Body of pancreas (tissue), 2 donors: Measurements from ENCODE around the gene MRTFA.

- PRO-cap = no peak
- RAMPAGE, long total RNA, 2 experiments = no peak in any of the 2 experiments
These were observed 28.3 kb upstream of the MGAT3 start for GRCh38 chr22:39428327-39429112.

DNA sequence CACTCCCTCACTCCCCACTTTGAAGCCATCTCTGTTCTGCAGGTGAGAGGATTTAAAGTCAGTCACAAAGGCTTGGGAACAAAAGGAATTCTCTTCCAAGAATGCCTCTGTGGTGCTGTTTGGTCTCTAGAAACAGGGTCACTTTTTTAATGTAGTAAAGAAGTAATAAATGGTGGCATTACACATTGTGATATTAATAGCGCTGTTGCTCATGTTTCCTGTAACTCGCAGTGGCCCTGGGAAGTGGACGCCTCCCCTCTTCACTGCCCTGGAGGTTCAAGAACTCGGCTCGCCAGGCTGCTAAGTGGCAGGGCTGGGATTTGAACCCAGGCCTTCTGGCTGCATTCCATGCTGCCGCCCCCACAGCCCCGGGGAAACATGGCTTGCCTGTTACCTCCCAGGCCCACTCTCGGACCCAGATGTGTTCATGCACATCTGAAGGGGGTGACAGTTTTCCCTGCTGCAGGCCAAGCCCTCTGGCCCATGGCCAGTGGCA lies 25.1 kb upstream of the MGAT3 start:
- PRO-cap = no peak
- RAMPAGE, long total RNA, 2 experiments = no peak in any of the 2 experiments

DNA sequence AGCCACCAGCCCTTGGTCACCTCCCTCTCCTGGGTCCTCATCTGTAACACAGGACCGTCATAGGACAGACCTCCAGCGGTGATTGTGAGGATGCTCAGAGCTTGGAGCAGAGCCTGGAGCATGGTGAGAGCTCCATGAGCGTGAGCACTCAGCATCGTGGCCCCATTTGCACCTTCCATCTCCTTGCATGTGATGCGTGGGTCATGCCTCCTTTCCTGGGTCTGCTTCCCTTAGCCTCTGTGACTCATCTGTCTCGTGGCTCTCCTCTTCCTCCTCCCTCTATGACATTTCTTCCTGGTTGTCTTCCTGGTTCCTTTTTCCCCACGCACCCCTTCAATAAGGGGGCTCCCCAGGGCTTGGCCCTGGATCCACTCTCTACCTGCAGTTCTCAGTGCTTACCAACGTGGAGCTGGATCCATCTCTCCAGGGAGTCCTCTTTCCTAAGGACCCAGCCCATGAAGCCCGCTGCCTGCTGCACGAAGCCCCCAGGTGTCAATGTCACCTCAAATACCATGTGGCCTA lies 7.3 kb upstream of the MIEF1 start:
- PRO-cap = no peak
- RAMPAGE, long total RNA, 2 experiments = no peak in any of the 2 experiments

DNA sequence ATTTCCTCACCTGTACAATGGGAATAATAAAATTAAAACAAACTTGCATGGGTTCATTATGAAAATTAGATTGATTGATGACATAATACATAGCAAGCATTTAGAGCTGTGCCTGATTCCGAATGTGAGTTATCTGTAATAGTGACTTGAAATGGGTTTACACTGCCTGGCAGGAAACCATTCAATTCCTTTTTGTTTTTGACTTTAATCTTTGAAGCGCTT lies 20.3 kb downstream of the GRAP2 start:
- PRO-cap = no peak
- RAMPAGE, long total RNA, 2 experiments = no peak in any of the 2 experiments

DNA sequence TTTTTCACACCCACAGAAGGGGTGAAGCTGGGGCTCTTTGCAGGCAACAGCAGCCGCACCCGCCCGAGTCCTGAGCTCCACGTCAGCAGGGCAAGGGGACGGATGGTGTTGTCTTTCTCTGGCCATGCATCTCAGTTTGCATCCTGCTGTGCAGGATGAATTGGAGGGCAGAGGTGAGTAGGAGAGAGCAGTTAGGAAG lies 14.4 kb downstream of the FAM83F start:
- PRO-cap = no peak
- RAMPAGE, long total RNA, 2 experiments = no peak in any of the 2 experiments

- PRO-cap = bidirectional peak, plus-strand start at chr22:40044341, minus-strand start at chr22:40044138
- RAMPAGE, long total RNA, 2 experiments = no peak in any of the 2 experiments
These were observed 49.1 kb downstream of the FAM83F start for GRCh38 chr22:40043832-40044246.

DNA sequence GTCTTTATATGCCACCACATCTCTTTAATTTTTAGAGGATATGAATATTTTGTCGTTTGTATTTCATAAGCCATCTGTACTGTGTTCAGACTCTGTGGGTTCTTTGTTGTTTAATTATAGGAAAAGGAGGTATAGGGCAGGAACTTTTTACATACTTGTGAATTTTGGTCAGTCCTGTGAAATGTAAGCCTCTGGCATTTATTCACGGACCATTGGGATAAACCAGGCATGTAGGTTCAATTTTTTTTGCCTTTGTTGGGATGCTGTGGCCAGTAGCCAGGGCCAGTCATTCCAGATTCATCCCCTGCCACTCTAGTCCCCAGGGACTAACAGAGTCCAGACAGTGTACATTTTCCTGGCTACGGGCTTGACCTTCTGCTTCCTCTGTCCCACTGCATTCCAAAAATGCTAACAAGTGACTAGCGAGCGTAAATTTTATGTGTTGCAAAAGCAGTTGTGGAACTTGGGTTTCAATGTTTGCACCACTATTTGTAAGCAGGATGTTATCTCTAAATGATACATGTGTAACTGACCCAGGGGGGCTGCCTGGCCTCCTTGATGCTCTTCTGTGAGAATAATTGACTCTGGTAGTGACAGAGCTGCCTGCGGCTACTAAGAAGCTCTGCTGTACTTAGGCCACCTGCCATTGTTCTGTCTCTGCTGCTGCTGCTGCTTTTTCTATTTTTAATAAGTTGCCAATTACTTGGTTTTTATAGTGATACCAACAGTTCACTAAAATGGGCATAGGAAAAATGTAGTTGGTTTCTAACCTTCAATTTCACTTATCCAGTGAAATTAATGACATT lies 26.6 kb downstream of the TNRC6B start:
- PRO-cap = no peak
- RAMPAGE, long total RNA, 2 experiments = no peak in any of the 2 experiments

GRCh38 chr22:40367300-40367804 lies 3.0 kb upstream of the SGSM3 start:
- PRO-cap = no peak
- RAMPAGE, long total RNA, 2 experiments = no peak in any of the 2 experiments

DNA sequence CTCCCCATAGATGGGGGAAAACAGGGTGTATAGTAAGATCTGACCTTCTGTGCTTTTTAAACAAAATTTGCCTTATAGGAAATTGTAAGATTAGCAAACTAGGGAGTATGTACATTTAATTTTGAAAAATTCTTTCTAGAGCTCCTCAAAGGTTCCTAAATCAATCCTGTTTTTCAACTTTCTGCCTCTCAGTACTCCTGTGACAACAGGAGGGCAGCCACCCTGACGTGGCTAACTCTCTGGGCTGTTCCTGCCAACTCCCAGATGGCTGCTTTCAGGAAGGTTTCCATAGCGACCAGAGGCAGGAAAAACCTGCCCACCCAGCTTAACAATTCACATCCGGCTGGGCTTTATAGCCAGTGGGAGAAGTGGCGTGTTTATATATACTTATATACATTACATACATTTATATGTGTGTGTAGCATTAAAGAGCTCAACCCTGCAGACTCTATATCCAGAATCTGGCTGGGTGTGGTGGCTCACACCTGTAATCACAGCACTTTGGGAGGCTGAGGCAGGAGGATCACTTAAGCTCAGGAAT lies 26.5 kb downstream of the SGSM3 start:
- PRO-cap = no peak
- RAMPAGE, long total RNA, 2 experiments = no peak in any of the 2 experiments

- PRO-cap = no peak
- RAMPAGE, long total RNA, 2 experiments = no peak in any of the 2 experiments
These were observed 29.2 kb downstream of the SGSM3 start for GRCh38 chr22:40399703-40399975.

- PRO-cap = no peak
- RAMPAGE, long total RNA, 2 experiments = no peak in any of the 2 experiments
These were observed 65.7 kb downstream of the SGSM3 start for GRCh38 chr22:40435898-40436661.

DNA sequence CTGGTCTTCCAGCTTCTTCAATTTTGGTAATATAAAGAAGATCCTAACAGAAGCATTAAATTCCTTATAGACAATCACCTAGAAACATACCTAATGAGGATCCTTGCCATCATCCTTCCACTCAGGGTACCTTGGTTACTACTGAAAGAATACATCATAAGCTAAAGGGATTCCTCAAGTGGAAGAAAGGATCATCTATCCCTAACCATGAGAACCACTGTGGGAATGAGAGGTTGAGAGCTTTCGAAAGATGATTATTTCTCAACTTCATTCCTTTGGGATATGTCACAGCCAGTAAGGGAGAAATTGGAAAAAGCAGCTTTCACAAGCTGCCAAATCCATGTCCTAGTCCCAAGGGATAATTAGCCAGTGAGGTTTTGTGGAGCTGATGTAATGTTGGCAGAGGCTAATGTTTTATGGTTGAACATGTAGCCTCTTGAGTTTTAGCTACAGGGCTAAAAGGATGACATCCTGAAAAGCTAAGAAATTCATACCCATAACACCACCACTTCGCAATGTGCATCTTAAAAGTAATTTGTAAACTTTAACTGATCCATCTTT lies 124.1 kb downstream of the MRTFA start:
- PRO-cap = no peak
- RAMPAGE, long total RNA, 2 experiments = no peak in any of the 2 experiments

DNA sequence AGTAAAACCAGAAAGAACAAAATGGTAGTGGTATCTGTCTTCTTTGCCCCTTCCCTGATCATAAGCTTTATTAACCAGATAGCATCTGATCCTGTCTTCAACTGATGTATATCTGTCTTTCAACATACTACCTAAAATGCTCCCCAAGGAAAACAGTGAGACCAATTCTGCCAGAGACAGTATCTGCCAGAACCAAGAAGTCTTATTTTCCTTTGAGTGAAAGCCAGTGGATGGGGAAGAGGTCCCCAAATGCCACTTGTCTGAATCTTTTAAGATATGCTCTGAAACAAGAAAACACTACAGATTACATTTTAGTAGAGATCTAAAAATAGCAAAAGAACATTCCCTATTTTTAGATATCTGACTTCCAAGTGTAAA lies 104.0 kb downstream of the MRTFA start:
- PRO-cap = no peak
- RAMPAGE, long total RNA, 2 experiments = no peak in any of the 2 experiments

GRCh38 chr22:40635913-40636881 lies at the start of gene MRTFA:
TSS of gene MRTFA (minus strand) at chr22:40636719.
- PRO-cap = bidirectional peak, plus-strand start at chr22:40636556, minus-strand start at chr22:40636558; bidirectional peak, plus-strand start at chr22:40637031, minus-strand start at chr22:40636670
- RAMPAGE, long total RNA, 2 experiments = start-site peak on the minus strand in 2 of 2 experiments, at chr22:40636672-40636713 at its widest, 129 to 131 reads per replicate

- PRO-cap = no peak
- RAMPAGE, long total RNA, 2 experiments = no peak in any of the 2 experiments
These were observed 18.2 kb upstream of the MRTFA start for GRCh38 chr22:40654553-40655219.

DNA sequence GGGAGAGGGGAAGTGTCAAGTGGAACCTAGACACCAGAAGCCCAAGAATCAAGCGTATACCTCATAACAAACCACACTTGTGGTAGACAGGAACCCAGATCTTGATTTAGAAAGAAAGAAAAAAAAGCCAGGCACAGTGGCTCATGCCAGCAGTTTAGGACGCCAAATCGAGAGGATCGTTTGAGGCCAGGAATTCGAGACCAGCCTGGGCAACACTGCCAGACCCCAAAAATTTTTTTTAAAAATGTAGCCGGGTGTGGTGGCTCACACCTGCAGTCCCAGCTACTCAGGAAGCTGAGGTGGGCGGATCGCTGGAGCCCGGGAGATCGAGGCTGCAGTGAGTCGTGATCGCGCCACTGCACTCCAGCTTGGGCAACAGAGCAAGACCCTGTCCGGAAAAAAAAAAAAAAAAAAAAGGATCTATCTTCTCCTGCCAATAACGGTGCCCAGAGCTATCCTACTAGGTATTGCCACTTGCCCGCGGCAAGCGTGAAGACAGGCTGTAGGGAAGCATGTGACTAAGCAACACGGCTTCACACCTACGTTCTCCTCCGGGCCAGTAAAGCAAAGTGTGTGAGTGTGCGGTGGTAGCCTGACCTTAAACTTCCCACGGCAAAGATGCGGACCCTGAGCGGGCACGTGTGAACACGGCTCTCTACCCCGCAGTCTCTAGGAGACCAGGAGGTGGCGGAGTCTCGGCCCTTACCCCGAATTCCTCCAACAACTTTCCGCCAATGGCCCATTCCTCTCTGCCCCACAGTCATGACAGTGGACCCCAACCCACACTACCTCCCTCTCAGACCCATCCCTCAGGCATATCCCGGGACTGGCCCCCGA lies 617 bp downstream of the SLC25A17 start:
- PRO-cap = no peak
- RAMPAGE, long total RNA, 2 experiments = no peak in any of the 2 experiments

GRCh38 chr22:40877511-40877723 lies 15.5 kb upstream of the DNAJB7 start:
- PRO-cap = no peak
- RAMPAGE, long total RNA, 2 experiments = no peak in any of the 2 experiments

DNA sequence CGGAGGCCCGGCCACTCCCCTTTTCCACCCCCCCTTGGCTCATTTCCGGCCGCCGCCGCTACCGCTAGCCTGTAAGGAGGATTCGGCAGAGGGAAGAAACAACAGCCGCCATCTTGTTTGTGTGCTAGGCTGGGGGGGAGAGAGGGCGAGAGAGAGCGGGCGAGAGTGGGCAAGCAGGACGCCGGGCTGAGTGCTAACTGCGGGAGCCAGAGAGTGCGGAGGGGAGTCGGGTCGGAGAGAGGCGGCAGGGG lies 793 bp upstream of the EP300 start:
- PRO-cap = bidirectional peak, plus-strand start at position 74 of the sequence, minus-strand start outside the sequence
- RAMPAGE, long total RNA, 2 experiments = start-site peak on the plus strand in 1 of 2 experiments, centred at position 105 of the sequence, 185 reads per replicate

- PRO-cap = no peak
- RAMPAGE, long total RNA, 2 experiments = start-site peak on the plus strand in 1 of 2 experiments, at chr22:41149811-41150383 at its widest, 25 reads per replicate
These were observed 55.4 kb upstream of the L3MBTL2 start for GRCh38 chr22:41149626-41150255.

GRCh38 chr22:41184606-41185063 lies 20.5 kb upstream of the L3MBTL2 start:
- PRO-cap = no peak
- RAMPAGE, long total RNA, 2 experiments = no peak in any of the 2 experiments